Occipital lobe (tissue), 2 donors: ENCODE measurements around a stretch of chr7.

DNA sequence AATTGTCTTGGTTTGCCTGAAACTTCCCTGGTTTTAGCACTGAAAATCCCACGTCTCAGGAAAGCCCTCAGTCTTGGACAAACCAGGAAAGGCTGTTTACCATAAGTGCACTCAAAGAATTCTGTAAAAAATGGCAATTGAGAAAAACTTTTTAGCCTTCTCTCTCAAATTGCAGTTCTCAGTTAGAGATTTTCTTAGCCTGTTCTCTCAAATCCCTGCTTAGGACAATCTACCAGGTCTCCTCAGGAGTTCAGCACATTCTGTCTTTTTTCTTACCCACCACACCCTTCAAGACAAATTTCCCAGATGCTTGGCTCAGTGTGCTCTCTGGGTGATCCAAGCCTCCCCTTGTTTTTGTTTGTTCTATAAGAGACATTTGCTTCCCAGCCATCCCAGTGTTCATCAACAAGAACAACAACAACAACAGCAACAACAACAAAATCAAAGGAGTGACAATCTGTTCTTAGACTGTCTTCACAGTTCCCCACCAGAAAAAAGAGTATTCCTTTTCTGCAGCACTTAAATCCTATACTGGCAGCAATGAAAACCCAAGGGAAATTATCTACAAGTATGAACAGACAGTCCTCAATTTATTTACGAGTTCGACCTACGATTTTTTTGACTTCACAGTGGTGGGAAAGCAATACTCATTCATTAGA lies 87.2 kb downstream of the MACC1 start:
- RAMPAGE, long total RNA = no peak

- RAMPAGE, long total RNA = no peak
Measured at GRCh38 chr7:20141620-20142098, 75.5 kb downstream of the MACC1 start.

GRCh38 chr7:20340660-20341556 lies 10.2 kb downstream of the ITGB8 start:
- RAMPAGE, long total RNA = no peak

DNA sequence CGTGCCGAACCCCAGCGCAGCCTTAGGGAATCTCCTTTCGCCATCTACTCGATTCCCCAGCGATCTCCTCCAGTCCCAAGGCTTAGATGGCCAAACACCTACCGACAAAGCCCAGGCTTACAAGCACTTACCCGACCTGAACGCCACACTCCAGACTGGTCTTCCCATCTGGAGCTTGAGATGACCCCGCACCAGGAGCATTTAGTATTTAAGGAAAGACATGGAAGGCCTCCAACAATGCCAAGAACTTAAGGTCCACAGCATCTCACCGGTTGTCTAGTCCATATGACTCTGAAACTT lies 69.9 kb downstream of the SP8 start:
- RAMPAGE, long total RNA = no peak

DNA sequence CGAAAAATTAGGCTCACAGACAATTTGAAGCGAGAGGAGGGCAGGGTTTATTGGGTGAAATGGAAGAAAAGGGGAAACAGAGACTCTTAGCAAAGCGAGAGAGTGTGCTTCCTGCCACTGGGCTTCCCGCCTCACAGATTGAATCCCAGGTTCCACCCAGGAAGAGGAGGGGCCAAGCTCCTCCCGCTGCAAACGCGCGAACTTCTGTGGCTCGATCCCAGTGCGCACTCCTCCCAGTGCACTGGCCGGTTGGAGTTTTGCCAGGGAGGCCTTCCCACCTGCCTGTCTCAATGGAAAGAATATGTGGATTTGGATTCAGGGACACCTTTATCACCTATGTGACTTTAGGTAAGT lies 48.4 kb upstream of the SP8 start:
- RAMPAGE, long total RNA = no peak

- RAMPAGE, long total RNA = no peak
Measured at GRCh38 chr7:21352899-21353376, 74.9 kb upstream of the SP4 start.

GRCh38 chr7:21604809-21605422 lies 62.1 kb downstream of the DNAH11 start:
- RAMPAGE, long total RNA = no peak

DNA sequence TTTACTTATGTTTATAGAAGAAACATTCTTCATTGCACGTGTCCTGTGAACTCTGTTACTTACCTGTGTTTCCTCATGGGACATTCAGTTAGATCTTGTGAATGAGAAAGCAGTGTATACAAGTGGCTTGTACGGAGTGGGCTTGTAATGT lies 74.3 kb downstream of the DNAH11 start:
- RAMPAGE, long total RNA = no peak

GRCh38 chr7:22343538-22344036 lies 13.4 kb downstream of the RAPGEF5 start:
- RAMPAGE, long total RNA = no peak

DNA sequence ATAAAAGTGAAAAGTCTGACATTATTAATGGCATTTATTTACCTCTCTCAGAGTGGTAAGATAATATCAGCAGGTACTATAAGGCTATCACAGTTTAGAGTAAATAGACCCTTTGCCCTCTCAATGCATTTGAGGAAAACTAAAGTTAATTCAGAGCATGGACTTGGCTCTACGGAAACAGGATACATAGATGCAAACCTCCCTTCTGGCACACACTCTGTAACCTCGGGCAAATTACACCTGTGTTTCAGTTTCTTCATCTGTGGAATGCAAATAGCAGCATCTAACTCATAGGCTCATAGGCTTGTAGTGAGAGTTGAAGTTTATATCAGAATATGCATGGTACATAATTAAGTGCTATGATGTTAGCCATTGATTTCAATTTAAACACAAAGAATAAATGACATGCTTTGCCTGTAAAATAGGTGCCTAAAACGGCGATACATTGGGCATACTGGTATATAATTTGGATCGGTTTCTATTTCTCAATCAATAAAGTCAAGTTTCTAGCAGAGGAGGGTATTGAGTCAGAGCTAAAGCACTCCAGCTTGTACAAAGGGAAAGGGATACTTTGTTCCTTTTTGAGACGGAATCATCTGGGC lies 5.5 kb downstream of the RAPGEF5 start:
- RAMPAGE, long total RNA = no peak

- RAMPAGE, long total RNA = no peak
Measured at GRCh38 chr7:22357703-22358155, 775 bp upstream of the RAPGEF5 start.

GRCh38 chr7:22577983-22578852 lies 78.2 kb upstream of the STEAP1B start:
- RAMPAGE, long total RNA = no peak

DNA sequence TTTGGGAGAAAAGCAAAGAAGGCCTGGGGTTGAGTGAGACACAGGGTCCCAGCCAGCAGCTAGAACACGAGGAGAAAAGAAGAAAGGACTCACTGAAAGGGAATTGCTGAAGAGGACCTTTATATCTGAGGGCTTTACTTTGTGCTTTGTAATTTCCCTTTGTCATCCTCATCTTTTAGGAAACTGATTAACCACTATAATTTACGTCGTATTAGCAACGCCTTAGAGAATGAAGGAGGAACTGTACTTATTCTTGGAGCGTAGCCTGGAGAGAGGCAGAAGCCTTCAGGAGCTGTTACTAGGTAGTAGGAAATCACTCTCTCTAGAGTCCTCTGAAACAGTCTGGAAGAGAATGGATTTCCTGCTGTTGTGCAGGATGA lies 101.0 kb upstream of the STEAP1B start:
- RAMPAGE, long total RNA = no peak

DNA sequence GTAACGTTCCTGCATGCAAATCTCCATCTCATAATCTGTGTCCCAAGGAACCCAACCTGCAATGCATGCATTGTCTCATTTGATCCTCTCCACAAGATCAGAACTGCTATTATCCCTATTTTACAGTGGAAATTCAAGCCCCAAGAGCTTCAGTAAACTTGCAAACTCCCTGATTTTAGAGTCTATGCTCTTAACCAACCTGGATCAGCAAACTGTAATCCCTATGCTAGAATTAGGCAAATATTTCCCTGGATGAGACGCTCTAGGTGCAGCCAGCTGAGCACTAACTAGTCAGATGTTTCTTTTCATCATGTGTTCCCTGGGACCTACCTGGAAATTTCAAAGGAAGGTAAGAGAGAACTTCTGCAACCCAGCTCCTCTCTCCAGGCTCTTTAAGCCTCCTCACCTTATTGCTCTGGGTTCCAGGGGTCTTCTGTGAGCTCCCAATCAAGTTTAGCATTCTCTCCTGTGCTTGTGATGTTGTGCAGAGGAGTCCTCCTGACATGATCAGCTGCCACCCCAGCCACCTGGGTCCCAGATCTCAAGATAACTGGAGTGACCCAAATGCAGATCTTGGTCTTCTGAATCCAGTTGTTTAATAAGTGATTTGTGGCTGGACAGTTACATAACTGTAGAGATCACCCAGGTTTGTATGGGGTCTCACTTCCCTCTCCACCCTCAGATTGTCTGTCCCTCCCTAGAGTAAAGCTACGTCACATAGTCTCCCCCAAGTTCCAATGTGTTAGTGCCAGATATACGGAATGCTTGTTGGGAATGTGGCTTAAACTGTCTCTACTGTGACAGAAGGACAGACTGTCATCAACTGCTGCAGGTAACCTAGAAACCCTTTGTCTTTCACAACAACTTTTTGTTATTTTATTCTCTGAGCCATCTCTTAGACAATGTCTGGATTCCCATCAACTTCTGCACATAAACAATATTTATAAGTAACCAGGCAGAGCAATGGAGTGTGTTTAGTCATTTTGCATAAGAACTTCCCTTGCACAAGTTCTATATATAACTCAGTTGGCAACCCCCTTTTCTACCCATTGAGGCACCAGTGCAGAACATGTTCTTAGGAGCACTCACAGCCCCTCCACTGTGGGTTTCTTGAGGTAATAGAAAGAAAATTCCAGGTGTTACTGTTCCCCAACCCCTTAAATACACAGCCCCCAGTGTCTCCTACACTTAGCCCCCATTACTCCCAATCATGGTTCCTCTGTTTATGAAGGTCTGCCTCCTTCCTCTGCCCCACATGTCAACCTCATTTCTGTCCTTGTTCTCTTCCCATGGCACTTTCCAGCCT lies 65.3 kb upstream of the IL6 start:
- RAMPAGE, long total RNA = no peak

GRCh38 chr7:22669088-22669446 lies 57.9 kb upstream of the IL6 start:
- RAMPAGE, long total RNA = no peak

GRCh38 chr7:22706765-22707458 lies 20.1 kb upstream of the IL6 start:
- RAMPAGE, long total RNA = no peak

DNA sequence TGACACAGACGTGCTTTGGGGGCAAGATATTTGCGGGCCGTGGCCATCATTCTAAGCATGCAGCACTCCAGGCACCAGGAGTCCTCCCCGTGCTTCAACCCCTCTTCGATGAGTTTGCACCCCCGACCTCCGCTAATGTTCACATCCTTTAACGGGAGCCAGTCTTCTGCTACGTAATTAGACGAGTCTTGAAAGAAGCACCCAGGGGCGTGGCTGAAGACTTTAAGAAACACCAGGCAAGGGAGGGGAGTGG lies 30.9 kb upstream of the TOMM7 start:
- RAMPAGE, long total RNA = no peak

GRCh38 chr7:23017218-23017779 lies 3.4 kb upstream of the HYCC1 start:
- RAMPAGE, long total RNA = no peak

GRCh38 chr7:23035547-23036498 lies 21.9 kb upstream of the HYCC1 start:
- RAMPAGE, long total RNA = no peak

- RAMPAGE, long total RNA = no peak
Measured at GRCh38 chr7:23213689-23214242, 31.9 kb downstream of the NUP42 start.